Mammary microvascular endothelial cell (primary cell): ENCODE data around the gene SEC11A.

DNA sequence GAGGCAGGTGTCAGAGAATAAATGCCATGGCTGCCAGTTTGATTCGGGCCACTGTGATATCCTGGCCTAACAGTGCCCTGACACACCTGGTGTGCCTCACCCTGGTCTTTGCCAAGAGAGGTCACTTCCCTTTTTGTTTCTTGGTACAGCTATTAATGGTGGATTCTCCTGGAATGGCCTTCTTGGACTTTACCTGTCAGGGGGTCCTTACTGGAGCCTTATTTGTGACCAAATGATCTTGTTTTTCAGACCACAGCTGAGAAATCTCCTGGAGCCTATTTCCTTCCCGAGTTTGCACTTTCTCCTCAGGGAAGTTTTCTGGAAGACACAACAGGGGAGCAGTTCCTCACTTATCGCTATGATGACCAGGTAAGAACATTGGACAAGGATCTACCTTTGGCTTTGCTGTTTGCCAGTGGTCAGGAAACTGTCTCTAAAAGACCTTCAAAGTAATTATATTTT lies 50.2 kb downstream of the ADAMTSL3 start:
- RAMPAGE, long total RNA: no peak

DNA sequence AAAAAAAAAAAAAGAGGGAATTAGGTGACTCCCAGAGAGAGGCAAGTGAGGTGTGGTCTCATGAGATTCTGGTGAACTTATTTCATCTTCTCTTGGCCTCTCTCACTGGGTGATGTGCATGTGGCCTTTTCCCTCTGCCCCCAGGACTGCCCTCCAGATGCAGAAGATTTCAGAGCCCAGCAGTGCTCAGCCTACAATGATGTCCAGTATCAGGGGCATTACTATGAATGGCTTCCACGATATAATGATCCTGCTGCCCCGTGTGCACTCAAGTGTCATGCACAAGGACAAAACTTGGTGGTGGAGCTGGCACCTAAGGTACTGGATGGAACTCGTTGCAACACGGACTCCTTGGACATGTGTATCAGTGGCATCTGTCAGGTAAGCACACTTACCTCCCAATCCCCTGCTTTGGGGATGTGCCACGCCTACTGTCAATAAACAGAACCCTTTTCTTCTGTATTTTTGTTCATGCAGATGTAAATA lies 165.8 kb downstream of the ADAMTSL3 start:
- RAMPAGE, long total RNA: no peak

GRCh38 chr15:84042304-84042629 lies 193.3 kb upstream of the GOLGA6L4 start:
- RAMPAGE, long total RNA: no peak

DNA sequence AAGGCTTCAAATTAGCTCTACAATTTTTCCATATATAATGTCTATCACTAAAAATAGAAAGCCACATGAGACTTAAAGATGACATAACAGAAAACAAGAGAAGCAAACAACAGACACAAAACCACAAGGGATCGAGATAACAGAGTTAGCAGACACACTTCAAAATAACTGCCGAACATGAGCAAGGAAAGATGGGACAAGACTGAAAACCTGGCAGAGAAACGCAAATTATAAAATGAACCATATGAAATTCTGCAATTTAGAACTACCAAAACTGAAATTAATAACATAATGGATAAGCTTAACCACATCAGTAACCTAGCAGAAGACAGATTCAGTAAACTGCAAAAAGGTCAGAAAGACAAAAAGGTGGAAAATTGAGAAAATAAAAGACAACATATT lies 65.9 kb upstream of the ZSCAN2 start:
- RAMPAGE, long total RNA: no peak

- RAMPAGE, long total RNA: no peak
Observed at GRCh38 chr15:84643372-84644325, 10.4 kb downstream of the WDR73 start.

GRCh38 chr15:84716005-84716883 lies at the start of gene SEC11A:
Gene SEC11A (minus strand): TSS chr15:84716139.
- RAMPAGE, long total RNA: start-site peak on the minus strand at chr15:84716063-84716185, 1,809 and 991 reads in 2 replicates; start-site peak on the minus strand at chr15:84716397-84716450, 1,524 and 630 reads in 2 replicates

DNA sequence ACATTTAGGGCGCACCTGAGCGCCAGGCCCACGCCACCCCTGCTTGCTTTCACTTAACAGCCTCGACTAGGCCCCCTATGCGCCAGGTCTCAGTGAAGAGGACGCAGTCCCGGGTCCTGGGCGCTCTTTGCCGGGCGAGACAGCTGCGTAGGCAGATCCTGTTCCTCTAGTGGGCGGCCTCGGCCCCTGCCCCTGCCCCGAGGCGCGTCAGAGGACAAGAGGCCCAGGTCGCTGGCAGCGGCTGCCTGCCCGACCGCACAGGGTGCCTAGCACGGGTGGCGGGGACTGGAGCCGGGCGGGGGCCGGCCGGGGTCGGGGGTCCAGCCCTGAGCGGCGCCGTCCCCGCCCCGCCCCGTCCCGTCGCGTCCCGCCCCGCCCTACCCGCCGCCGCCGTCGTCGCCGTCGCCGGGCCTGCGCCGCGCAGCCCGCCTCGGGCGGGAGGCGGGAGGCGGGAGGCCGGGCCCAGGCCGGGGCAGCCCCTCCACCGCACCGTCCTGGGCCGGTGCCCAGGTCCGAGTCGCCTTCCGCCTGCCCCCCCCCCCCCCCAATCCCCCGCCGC lies 373 bp upstream of the ZNF592 start:
- RAMPAGE, long total RNA: no peak

DNA sequence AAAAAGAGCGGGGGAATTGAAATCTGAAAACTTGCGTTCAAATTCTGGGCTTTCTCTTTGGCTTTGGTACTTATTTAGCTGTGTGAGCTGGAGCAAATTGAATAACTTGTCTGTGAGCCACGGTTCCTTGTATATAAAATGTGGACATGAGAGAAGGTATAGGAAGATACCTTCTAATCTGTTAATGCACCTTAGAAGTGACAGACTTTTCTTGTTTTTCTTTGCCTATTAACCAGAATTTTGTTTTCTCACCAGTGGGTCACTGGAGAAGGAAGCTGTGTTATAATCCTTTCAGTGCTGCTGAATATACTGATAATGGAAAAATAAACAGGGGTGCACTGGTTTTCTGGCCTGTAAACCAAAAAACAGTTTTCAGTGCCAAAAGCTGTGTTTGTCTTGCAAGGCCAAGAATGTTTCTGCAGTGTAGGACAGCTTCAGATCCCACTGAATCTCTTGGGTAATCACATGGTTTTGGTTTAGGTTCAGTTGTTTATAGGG lies 18.4 kb downstream of the PDE8A start:
- RAMPAGE, long total RNA: no peak

DNA sequence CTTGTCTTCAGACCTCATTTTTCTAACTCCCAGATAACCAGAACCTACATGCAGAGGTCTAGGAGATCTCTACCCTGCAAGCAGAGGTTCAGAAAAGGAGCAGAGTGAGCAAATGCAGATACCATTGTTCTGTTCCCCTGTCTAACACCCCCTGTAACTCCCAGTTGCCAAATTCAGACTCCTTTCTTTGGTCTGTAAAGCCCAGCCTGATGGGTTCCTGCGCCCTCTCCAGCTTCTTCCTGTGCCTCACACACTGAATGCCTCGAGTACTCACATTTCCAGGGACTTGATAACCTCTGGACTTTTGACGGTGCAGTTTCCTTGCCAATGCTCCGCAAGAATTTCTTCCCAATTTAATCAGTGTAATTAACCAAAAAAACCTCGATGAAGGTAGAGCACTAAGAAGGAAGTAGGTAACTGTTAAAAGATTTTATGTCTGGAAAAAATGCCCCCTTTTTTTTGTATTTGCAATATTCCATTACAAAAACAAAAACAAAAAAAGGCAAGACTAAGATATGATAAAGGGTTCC lies 19.3 kb downstream of the PDE8A start:
- RAMPAGE, long total RNA: no peak

- RAMPAGE, long total RNA: no peak
Observed at GRCh38 chr15:85010412-85011667, 29.2 kb downstream of the PDE8A start.

DNA sequence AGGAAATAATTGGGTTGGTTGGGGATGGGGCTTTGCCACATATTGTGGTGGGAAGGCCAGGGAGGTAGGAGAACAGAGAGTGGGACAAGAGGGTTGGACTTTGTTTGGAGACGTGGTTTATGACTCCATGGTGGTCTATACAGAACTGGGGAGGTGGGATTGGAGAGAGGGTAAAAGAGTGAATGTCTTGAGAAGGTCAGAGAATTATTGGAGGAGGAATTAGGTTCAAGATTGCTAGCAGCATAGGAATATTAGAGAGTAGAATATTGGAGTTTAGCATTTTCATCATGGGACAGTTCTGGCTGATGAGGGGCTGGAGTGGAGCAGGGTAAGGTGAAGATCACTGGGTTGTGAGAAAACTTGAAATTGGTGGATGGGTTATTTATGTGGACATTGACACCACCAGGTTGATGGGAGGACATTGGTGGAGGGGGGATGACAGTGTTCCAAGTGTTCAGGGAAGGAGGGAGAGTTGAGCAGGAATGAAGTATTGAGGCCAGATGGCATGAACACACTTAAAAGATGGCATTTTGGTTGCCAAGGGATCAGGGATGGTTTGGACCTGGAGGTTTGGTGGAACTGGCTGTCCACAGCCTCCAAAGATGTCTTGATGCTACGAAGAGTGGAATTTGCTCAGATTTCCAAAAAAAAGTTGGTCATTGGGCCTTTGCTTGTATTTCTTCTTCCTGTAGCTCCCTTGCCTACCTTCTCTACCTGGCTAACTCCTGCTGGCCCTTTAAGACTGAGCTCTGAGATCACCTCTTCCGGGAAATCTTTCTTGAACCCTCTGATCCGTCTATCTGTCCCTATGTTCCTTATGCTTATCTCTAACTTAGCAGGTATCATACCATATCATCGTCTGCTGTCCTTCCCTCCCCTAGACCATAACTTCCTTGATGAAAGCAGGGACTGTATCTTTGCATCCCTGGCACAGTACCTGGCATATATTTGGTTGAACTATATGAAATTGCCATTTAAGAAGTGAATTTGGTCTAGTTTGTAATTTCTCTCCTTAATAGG lies 42.0 kb downstream of the PDE8A start:
- RAMPAGE, long total RNA: no peak

DNA sequence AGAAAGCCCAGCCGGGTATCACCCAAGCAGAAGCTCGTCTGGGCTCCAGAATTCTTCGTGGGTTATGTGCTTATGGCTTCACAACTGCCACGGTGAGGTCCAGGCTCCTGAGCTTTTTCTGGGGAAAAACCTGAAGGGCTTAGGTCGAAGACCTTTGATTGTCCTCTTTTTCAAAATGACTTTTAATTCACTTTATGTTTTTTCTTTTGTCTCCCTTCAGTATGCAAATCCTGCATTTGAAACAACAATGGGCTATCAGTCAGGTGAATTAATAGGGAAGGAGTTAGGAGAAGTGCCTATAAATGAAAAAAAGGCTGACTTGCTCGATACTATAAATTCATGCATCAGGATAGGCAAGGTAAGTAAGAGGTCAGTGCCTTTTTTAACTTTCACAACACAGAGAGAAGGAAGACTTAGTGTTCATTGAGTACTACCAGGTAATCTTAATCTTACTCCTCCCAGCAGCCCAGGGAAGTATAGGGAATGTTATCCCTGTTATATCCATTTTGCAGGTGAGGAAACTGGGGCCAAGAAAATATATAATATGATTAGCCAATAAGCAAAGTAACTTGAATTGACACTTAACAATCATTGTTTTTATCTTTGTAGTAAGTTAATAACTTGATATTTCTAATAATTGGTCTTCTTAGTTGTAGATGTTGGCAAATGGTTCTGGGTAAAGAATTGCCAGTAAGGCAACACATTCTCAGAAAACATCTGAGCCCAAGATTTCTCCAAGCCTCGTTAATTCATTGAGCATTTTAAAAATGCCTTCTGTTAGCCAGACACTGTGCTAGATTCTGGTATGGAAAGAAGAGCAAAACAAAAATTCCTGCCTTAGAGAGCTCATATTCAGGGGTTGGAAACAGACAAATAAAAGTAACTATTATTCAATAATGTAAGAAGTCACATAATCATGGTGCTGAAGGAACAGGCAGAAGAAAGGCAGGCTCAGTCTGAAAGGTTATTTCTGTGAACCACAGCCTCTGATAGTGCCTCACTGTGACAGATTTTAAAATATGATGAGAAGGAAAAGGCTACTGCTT lies 109.5 kb downstream of the PDE8A start:
- RAMPAGE, long total RNA: no peak

DNA sequence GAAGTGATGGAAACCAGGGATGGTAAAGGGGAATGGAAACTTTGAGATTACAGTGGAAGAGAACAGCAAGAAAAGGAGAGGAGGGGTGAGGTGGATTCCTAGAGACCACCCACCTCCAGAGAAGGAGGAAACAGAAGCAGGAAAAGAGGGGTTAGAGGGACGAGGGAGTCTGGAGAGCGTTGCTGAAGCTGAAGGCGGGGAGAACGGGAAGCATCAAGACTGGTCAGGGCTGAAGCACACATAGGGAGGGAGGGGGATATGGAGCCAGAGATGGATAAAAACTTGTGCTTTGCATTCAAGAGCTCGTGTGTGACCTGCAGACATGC lies 120.4 kb downstream of the PDE8A start:
- RAMPAGE, long total RNA: no peak

DNA sequence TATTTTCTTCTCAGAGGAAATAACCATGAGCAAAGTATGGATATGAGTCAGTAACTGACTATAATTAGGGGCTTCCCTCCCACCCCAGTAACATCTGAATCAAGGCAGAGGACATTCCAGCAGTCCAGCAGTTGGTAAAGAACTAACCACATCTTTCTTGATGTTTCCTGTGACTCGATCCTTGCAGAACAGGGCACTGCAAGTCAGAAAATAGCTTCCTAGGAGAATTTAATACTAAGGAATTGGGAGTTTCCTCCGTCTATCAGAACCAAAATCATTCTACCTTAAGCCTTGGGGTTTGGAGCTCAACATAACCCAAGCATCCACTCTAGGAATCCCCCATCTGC lies 61.8 kb upstream of the AKAP13 start:
- RAMPAGE, long total RNA: no peak

- RAMPAGE, long total RNA: no peak
Observed at GRCh38 chr15:85346689-85347094, 33.7 kb upstream of the AKAP13 start.

DNA sequence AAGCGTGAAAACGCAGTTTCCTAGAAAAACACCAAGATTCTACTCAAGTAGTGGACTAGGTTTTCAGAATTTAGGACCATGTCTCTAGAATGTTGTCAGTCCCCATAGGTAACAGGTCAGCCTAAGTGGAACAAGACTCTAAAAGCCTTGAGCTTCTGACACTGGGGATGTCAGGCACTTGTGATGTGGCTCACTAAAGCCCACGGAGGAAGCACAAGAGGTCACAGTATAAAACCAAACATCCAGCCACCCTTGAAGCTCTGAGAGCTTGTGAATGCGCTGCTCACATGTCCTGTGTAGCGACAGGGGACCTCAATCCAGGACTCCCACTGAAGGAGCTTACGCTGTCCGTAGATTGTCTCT lies 32.4 kb upstream of the AKAP13 start:
- RAMPAGE, long total RNA: no peak

- RAMPAGE, long total RNA: no peak
Observed at GRCh38 chr15:85443546-85444376, 63.4 kb downstream of the AKAP13 start.

DNA sequence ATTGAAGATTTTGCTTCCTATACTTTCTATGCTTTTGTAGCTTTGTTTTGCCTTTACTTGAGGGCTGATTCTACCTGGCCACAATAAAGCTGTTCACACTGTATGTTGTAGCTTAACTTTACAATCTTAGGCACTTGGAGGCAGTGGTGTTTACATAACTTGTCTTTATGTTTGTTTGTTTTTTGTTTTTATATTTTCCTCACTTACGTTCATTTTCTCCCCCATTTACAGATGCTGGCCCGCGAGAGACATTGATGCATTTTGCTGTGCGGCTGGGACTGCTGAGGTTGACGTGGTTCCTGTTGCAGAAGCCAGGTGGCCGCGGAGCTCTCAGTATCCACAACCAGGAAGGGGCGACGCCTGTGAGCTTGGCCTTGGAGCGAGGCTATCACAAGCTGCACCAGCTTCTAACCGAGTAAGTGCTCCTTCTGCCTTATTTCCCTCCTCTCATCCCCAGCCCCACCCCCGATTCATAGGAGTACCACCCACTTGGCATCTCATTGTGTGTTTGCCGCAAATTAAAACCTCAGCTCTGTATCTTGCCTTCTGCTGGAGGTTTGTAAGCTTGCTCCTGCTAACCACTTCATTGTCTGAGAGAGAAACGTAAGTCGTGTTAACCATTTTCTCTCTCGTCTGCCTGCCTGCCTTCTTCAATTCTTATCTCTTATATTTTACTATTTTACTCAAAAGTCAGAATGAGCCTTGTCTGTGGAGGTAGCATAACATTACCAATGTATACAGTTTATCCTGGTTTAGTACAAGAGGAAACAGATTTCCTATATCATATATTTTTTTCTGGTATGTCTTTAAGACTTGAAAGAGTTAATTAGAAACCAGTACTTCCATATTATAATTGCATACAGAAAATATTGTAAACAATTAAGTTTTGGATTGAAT lies 163.4 kb downstream of the AKAP13 start:
- RAMPAGE, long total RNA: no peak

- RAMPAGE, long total RNA: no peak
Observed at GRCh38 chr15:85587805-85588587, 206.7 kb downstream of the KLHL25 start.

GRCh38 chr15:85646845-85647460 lies 147.8 kb downstream of the KLHL25 start:
- RAMPAGE, long total RNA: no peak